Epithelial cell of alveolus of lung (primary cell): Measurements from ENCODE around the genes GJD4 and ZNF33B.

DNA sequence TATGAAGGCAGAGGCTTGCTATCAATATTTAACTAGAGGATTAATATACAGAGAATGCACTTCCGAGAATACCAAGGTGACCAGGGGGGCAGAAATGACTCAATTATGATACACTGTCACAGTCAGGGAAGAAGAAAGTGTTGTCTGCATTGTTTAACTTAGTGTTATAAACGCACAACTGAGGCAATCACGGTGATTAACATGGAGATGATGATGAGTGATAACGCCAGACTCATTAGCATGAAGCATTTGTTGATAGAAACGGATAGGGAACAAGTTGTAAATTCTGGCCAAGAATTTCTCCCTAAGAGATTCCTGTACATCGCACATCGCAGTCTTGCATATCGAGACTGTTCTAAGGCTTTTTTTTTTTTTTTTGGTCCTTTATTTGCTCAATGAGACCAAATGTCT lies 178.2 kb downstream of the NRP1 start:
- RAMPAGE, long total RNA, result no peak
- RRBS, result no CpG with 5 or more reads among the region's 8 CpGs

DNA sequence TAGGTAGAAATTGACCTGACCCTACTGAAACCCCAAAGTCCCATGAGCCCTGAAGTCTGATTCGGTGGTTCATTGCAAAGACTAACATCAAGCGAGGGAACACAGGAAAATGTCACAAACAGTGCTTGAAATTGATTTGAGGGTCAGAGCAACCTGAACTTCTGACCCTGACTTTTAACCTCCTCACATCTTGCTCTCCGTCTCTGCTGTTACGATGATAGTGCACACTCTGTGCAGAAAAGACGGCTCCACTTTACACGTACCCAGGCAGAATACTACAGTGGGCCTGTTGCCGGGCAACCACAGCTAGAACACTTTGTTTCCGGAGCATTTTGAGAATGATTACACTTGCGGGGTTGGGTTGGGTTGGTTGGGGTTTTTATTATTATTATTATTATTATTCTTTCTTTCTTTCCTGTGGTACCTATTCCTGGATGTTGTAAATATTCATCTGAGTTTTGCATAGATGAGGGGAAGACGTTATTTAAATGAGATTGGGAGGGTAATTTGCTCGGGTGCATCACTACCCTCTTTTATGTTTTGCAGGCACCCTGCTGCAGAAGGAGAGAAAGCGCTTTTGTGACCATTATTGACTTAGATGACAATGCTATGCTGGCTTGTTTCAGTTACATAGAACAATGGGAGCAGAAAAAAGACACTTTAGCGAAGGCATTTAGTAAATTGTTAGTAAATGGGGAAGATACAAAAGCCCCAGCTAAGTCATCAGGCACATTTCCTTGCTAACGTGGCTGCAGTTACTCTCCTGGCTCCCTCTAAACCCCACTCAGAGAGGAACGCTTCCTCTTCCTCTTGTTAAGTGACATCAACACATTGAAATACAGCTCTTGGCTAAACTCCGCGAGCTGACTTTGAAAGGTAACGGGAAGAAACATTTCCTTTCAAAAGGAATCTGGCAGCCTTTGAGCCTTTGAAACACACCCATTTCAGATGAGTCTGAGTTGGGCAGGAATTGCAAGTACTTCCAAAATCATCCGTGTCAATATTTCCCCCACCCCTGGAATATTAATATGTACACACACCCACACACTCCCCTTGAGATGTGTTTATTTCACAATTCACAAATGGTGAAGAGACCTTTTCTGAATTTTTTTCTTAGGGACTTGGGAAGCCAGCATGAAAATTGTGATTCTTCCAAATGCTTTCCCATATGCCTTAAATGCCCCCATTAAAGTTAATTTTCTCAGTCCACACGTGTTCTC lies 438.4 kb upstream of the NRP1 start:
- RAMPAGE, long total RNA, result no peak
- RRBS, result no CpG with 5 or more reads among the region's 20 CpGs

- RAMPAGE, long total RNA, result no peak
- RRBS, result no CpG with 5 or more reads among the region's 6 CpGs
These were observed 620.9 kb downstream of the PARD3 start for GRCh38 chr10:34194143-34194629.

GRCh38 chr10:34382377-34382955 lies 432.6 kb downstream of the PARD3 start:
- RAMPAGE, long total RNA, result no peak
- RRBS, result no CpG with 5 or more reads among the region's 12 CpGs

DNA sequence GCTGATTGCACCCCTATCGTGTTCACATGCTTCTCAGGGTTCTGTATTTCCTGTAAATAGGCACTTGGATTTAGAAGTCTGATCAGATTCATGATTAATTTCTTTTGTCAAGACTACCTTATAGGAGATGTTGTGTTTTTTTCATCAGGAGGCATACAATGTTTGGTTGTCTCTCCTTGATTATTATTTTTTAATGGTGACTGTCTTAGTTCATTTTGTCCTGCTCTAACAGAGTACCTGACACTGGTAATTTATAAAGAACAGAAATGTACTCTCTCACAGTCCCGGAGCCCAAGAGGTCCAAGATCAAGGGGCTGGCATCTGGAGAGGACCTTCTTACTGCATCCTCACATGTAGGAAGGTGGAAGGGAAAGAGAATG lies 304.0 kb downstream of the PARD3 start:
- RAMPAGE, long total RNA, result no peak
- RRBS, result no CpG with 5 or more reads among the region's 2 CpGs

DNA sequence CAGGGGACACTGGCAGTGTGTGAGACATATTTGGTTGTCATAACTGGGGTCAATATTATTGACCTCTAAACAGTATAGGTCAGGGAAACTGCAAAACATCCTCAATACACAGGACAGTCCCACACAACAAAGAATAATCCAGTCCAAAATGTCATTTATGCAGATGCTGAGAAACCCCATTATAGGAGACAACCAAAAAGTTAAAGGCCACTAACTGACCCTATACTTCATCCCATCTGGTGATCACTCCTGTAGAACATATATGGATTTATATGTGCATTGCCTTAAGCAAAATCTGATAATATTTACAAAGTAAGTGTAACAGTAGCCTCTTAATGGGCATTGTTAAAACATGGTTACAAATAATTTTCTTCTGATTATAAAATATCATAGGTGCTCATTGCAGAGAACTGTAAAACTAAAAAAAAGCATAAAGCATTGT lies 272.7 kb downstream of the PARD3 start:
- RAMPAGE, long total RNA, result no peak

GRCh38 chr10:34813657-34814500 lies 1.2 kb downstream of the PARD3 start:
- RAMPAGE, long total RNA, result no peak
- RRBS, result no CpG with 5 or more reads among the region's 42 CpGs

DNA sequence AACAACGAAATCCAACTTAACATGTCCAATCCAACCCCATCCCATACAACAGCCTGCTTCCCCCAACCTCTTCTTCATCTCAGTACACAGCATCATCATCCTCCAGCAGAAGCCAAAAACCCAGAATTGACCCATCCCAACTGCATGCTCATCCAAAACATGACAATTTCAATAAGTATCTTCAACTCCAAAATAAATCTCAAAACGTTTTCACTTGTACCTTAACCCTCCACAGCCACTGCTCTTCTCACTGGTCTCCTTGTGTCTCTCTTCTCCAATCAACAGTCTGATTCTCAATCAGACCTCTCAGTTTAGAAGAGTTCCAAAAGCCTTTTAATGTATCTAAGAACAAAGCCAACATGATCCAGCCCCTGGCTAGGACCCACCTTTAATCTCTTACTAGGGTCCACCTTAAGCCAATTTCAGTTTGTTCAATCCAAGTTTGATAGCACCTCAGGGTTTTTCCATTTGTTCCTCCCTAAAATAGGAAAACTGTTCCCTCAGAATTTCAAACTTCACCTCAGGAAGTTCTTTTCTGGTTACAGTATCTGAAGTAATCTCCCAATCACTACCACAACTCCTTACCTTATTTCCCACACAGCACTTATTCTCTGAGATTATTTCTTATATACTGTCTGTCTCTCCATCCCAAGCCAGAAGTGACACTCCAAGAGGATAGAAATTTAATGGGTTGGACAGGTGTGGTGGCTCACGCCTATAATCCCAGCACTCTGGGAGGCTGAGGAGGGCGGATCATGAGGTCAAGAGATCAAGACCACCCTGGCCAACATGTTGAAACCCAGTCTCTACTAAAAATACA lies 2.4 kb downstream of the CUL2 start:
- RAMPAGE, long total RNA, result no peak
- RRBS, result no CpG with 5 or more reads among the region's 4 CpGs

DNA sequence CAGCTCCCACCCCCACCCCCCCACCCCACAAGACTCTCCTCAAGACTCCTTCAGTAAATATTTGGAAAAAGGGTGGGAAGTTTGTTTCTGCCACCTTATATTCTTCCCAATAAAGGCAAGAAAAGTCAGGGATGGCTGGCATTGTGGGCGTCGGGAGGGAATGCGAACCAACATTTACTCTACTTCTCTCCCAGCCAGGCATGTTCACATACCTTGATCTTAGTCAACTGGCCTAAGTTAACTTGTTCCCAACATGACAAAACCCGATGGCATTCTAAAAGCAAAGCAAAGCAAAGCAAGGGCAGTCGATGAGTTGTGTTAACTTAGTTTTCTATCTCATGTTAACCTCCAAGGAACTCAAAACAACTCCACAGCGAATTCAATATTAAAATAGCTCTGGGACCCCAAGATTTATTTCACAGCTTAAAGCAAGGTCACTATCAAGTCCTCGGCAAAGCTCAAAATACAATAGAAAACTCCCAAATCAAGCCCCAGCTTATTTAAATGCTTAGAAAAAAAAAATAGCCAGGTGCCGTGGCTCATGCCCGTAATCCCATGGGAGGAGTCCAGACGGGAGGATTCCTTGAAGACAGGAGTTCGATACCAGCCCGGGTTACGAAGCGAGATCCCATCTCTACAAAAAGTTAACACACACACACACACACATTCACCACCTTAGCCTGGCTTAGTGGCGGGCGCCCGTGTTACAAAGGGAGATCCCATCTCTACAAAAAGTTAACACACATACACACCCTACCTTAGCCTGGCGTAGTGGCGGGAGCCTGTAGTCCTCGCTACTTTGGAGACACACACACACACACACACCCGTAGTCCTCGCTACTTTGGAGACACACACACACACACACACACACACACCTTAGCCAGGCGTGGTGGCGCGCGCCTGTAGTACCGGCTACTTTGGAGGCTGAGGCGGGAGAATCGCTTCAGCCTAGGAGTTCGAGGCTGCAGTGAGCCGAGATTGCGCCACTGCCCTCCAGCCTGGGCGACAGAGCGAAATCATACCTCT lies 944 bp upstream of the CCNY start:
- RAMPAGE, long total RNA, result no peak
- RRBS, result no CpG with 5 or more reads among the region's 34 CpGs

DNA sequence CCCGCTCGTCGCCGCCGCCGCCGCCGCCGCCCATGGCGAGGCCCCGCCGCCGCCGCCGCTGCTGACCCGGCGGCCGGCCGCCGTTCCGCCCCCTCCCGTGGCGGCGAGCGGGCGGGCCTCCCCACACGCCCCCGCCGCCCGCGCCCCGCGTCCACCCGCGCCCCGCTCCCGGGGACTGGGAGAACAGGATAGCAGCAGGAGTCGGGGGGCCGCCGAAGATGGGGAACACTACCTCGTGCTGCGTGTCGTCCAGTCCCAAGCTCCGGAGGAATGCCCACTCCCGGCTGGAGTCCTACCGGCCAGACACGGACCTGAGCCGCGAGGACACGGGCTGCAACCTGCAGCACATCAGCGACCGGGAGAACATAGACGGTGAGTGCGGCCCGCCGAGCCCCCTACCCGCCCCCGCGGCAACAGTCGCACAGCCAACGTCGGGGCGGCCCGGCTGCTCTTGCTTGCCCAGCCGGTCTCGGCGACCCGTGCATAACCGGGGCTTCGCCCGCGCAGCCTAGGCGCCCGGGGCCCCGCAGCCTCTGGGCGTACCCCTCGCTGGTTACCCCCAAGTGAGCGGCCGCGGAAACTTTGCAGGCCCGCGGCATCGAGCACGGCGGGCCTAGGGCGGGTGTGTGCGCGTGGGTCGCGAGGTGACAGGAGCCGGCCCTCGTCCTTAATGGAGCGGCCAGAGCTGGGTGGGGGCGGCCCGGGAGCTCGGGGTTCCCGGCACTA lies 690 bp downstream of the CCNY start:
- RAMPAGE, long total RNA, result no peak
- RRBS, result under 1% methylated on average over 36 of the region's 97 CpGs

GRCh38 chr10:35379159-35379758 lies 43.0 kb downstream of the CCNY start:
- RAMPAGE, long total RNA, result no peak
- RRBS, result no CpG with 5 or more reads among the region's 6 CpGs

DNA sequence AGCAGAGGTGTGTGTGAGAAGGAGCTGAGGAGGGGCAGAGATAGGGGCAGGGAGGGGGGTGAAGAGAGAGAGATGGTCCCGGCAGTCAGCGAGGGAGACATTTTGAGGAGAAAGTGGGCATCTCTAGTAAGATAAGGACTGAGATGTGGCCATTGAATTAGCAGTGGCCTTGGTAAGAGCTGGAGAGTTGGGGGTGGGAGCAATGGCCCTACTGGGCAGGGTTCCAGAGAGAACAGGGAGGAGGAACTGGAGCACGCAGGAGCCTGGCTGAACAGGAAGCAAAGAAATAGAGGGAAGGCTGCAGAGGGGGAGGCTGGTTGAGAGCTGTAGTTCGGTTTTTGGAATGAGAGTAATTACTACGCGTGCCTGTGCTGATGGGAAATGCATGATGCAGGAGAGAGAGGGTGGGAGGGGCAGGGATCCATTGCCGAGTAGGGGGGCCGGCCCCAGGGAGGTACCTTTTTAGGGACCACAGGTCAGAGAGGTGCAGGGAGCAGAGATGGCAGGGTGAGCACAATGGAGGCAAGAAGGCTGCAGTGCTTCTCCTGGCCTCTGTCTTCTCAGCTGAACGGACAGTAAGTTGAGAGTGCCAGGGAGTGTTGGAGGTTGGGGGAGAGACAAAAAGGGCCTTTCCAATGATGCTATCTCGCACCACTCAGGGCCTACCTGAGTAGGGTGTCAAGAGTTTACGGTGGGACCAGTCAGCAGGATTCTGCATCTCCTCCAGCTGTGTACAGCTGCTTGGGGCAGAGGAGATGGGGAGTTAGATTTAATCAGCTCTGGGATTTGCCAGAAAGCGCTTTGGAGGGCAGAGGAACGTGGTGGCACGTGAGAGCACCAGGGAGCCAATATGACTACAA lies 113.2 kb downstream of the CCNY start:
- RAMPAGE, long total RNA, result no peak
- RRBS, result no CpG with 5 or more reads among the region's 14 CpGs

GRCh38 chr10:35453815-35454413 lies 117.6 kb downstream of the CCNY start:
- RAMPAGE, long total RNA, result no peak
- RRBS, result no CpG with 5 or more reads among the region's 12 CpGs

DNA sequence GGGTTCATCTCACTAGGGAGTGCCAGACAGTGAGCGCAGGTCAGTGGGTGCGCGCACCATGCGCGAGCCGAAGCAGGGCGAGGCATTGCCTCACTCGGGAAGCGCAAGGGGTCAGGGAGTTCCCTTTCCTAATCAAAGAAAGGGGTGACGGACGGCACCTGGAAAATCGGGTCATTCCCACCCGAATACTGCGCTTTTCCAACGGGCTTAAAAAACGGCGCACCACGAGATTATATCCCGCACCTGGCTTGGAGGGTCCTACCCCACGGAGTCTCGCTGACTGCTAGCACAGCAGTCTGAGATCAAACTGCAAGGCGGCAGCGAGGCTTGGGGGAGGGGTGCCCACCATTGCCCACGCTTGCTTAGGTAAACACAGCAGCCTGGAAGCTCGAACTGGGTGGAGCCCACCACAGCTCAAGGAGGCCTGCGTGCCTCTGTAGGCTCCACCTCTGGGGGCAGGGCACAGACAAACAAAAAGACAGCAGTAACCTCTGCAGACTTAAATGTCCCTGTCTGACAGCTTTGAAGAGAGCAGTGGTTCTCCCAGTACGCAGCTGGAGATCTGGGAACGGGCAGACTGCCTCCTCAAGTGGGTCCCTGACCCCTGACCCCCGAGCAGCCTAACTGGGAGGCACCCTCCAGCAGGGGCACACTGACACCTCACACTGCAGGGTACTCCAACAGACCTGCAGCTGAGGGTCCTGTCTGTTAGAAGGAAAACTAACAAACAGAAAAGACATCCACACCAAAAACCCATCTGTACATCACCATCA lies 131.1 kb upstream of the GJD4 start:
- RAMPAGE, long total RNA, result no peak
- RRBS, result no CpG with 5 or more reads among the region's 29 CpGs

GRCh38 chr10:35485857-35486179 lies 119.3 kb upstream of the GJD4 start:
- RAMPAGE, long total RNA, result no peak
- RRBS, result no CpG with 5 or more reads among the region's 2 CpGs

DNA sequence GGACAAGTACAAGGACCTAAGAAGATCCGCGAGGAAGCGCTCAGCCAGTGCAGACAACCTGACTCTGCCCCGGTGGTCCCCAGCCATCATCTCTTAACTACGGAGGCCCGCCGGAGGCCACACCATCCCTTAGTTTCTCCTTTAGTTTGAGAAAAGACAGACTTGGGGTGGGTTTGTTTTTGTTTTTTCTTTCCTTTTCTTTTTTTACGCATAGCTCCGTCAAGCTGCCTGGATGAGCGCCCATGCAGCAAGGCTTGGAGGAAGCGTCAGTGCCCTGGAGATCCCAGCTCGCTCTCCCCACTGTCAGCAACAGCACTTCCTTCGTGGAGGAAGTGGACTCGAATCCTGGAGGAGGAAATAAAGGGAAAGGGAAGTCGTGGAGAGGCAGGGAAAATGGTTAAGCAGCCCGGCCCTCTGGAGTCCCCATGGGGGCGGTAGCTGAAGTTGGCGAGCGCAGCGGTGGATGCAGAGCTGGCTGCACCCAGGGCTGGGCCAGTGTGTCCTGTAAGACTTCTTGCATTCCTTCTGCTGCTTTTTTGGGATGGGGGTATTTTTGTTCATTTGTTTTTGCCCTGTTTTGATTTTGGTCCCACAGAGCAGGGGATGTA lies 36.0 kb upstream of the GJD4 start:
- RAMPAGE, long total RNA, result no peak
- RRBS, result no CpG with 5 or more reads among the region's 20 CpGs

DNA sequence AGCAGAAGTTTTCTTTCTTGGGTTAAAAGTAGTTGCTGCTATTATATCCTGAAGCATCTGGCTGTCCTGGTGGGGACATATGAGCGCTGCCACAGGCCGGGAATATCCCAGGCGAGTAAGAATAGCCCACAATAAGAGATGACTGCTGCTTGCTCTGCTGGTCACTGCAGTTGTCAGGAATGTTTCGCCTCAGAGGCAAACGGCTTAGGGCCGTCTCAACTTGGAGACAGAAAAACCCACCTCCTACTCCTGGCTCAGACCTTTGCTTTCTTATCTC lies at the start of gene GJD4:
Gene GJD4, plus strand, starts transcription at position 160 of the 277 bp plus-strand sequence.
- RAMPAGE, long total RNA, result no peak
- RRBS, result no CpG with 5 or more reads among the region's 6 CpGs

DNA sequence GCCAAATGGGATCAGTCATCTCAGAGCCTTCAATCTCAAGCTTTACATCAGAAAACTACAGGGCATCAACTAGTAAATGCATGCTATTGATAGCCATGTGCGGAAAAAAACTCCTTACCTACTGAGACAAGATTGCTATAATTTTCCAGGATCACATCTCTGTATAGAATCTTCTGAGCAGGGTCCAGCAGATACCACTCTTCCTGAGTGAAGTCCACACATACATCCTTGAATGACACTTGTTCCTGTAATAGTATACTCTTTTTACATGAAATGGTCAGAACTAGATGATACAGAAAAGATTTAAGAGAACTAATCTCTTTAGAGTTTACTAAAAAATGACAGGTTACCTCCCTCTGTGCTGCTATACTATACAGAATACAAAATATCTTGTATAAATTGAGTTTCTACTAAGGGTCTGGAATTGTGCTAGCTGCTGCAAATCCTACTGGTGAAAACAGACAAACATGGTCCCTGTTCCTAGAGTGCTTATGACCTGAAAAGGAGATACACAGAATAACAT lies 19.5 kb downstream of the ZNF248 start:
- RAMPAGE, long total RNA, result no peak
- RRBS, result no CpG with 5 or more reads among the region's 1 CpG

DNA sequence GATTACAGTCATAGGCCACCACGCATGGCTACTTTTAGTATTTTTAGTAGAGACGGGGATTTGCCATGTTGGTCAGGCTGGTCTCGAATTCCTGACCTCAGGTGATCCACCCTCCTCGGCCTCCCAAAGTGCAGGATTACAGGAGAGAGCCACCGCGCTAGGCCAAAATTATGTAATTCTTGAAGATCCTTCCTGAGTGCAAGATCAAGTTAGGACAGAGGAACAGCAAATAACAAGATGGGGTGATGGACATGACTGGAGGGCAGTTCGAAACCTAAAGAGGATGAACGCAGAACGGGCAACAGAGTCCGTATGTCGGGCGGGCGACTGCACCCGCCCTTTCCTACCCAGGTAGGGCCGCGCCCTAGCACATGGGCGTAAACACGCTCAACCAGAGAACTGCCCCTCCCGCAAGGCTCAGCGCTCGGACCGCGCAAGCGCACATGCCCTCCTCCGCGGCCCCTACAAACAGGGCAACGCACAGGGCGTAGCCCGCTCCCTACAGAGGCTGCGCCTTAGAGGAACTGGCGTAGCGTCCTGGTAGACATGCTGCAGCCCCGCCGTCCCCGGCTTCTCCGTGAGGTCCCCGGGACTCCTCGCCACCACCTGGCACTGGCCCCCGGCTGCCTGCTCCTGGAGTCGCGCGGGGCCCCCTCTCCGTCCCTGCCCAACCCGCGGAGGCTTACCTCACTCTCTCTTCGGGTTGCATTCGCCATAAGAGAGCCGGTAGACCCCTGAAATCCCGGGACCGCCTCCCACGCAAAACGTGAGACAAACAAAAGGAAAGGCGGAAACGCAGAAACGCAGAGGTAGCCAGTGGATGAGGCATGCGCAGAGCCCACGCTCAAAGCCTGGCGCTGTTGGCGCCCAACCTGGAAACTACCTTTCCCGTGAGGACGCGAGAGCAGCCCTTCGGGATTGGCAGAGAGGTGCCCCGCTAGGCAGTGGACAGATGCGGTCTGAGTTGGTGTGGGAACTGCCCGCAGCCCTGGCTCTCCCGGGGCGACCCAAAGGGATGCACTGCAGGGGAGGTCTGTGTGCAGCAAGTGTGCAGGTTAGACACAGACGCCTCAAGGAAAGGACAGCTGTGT lies at the start of gene ZNF33B:
Gene ZNF33B, minus strand, starts transcription at position 783 of the 1,091 bp plus-strand sequence.
- RAMPAGE, long total RNA, result no peak
- RRBS, result 0% methylated on average over 4 of the region's 69 CpGs

GRCh38 chr10:42796225-42797467 lies 14.1 kb downstream of the BMS1 start:
- RAMPAGE, long total RNA, result no peak
- RRBS, result no CpG with 5 or more reads among the region's 17 CpGs